Cardiac atrium fibroblast (primary cell): ENCODE data around the genes ANKRD44, PLCL1, FTCDNL1 and TYW5.

GRCh38 chr2:197239550-197239802 lies 71.1 kb downstream of the ANKRD44 start:
- RAMPAGE, long total RNA = no peak

- RAMPAGE, long total RNA = no peak
These were observed at the start of gene ANKRD44 for GRCh38 chr2:197310546-197310952. TSS of gene ANKRD44 (minus strand) at chr2:197310780.

- RAMPAGE, long total RNA = no peak
These were observed 12.2 kb upstream of the ANKRD44 start for GRCh38 chr2:197322742-197323262.

GRCh38 chr2:197328555-197328891 lies 17.9 kb upstream of the ANKRD44 start:
- RAMPAGE, long total RNA = no peak

- RAMPAGE, long total RNA = no peak
These were observed 45.5 kb upstream of the ANKRD44 start for GRCh38 chr2:197356108-197356395.

DNA sequence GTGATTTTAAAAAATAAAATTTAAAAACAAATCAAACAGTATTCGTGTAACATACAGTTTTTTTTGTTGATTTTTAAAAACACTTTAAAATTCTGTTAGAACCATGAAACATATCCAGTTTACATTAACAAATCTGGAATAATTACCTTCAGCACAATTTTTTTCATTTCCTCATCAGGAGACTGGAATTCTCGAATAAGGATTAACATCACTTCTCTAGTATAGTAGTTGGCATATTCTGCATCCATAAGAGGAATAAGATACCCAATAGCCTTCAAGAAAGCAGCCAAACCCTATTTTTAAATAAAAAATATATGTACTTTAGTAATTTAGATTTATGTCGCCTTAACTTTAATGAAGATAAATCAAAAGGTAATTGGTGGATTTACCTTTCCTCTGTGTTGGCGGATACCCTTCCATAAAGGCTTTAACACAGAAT lies 33.2 kb downstream of the SF3B1 start:
- RAMPAGE, long total RNA = no peak

- RAMPAGE, long total RNA = no peak
These were observed 1.6 kb downstream of the COQ10B start for GRCh38 chr2:197454793-197455575.

DNA sequence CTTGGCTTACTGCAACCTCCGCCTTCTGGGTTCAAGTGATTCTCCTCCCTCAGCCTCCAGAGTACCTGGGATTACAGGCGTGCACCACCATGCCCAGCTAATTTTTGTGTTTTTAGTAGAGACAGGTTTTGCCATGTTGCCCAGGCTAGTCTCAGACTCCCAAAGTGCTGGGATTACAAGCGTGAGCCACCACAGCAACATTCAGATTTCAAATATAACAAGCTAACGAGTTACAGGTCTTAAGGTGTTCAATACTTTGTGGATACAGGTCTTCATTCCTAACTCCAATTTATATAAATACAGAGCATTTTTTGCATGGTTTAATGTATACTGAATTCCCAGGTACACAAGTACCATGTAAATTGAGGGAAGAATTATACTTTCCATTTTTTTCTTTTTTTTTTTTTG lies 3.5 kb downstream of the HSPE1 start:
- RAMPAGE, long total RNA = no peak

- RAMPAGE, long total RNA = no peak
These were observed 66.0 kb downstream of the MOB4 start for GRCh38 chr2:197581887-197582310.

GRCh38 chr2:197804547-197805277 lies at the start of gene PLCL1:
TSS of gene PLCL1 (plus strand) at chr2:197804593.
- RAMPAGE, long total RNA = no peak

DNA sequence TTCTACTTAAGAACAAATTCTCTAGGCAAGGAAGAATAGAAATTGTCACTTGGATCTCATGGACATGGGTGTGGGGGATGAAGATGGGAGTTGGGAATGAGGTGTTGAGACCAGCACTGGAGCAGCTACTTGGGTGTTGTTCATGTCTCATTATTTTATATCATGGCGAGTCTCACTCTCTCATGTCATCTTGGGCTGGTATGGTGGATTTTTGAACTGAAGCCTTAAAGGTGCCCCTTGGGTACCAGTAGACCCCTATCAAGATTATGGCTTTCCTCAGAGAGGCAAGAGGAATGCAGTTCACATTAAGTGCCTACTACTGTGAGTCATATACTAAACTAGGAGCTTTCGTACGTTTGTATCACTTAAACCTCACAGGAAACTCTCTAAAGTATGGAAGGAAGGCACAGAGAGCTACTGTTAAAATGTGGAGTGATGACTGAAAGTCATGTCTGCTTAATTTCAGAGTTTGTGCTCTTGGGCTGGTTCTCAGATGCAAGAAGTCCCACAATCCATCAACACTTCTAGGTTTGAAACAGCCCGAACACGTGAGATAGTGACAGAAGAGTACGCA lies 4.6 kb downstream of the PLCL1 start:
- RAMPAGE, long total RNA = no peak

- RAMPAGE, long total RNA = no peak
These were observed 33.5 kb downstream of the PLCL1 start for GRCh38 chr2:197837865-197838345.

GRCh38 chr2:198084608-198085487 lies 280.5 kb downstream of the PLCL1 start:
- RAMPAGE, long total RNA = no peak

DNA sequence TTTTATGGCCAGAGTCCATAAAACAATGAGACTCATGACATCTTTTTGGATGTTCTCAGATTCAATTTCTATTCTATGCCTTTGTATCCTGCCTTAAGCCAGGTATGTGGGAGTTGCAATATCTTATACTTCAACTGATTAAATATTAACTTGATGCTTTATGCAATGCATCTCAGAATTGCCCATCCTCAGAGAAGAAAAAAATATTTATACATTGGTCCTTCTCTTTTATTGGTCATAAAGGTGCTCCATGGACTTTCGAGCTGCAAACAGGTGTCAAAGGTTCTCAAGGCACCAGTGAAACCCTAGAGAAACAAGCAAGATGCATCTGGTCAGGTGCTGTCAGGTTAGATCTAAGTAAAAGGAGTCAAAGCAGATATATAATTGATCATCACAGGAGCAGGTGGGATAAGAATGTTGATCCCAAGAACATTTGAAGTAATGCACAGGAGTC lies 690.5 kb downstream of the PLCL1 start:
- RAMPAGE, long total RNA = no peak

- RAMPAGE, long total RNA = no peak
These were observed 679.8 kb downstream of the SATB2 start for GRCh38 chr2:198778006-198778321.

DNA sequence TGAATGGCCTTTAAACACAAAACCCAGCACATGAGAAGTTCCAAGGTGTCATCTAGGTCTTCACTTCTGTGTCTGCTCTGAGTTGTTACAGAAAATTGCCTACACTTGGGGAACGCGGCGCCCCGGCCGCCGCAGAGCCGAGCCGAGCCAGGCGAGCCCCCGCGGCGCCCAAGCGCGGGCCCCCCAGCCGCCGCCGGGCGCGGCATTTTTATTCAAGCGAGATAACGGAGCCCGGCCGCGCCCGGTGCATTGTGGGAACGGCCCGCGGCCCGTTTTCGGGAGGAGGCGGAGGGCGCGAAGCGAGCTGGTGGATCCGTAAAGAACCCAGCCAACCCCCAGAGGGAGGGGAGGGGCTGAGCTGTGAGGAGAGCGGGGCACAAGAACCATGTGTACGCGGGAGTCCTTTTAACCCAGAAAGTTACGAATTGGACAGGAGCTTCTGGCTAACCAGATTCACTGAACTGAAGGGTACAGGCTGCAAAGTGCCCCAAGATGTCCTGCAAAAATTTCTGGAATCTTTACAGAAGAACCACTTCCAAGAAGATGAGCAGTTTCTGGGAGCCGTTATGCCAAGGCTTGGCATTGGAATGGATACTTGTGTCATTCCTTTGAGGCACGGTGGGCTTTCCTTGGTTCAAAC lies 191.7 kb downstream of the FTCDNL1 start:
- RAMPAGE, long total RNA = no peak

DNA sequence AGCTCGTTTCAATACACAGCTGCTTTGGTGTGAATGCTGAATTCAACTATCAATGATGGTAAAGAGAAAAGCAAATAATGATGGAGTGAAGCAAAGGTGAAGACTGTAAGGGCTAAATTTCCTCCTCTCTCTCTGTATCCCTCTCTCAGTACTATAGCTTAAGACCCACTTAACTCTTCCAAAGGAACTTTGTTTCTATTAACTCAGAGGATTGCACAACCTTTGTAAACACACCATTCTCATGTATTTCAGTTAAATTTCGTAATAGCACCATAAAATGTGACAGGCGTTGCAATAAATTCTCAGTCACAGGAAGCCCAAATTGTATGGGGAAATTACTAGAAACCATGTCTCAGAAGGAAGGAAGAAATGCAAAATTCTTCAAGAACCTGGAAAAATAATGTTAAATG lies 112.3 kb downstream of the FTCDNL1 start:
- RAMPAGE, long total RNA = no peak

- RAMPAGE, long total RNA = no peak
These were observed at the start of gene FTCDNL1 for GRCh38 chr2:199850461-199851430. TSS of gene FTCDNL1 (minus strand) at chr2:199851192.

- RAMPAGE, long total RNA = start-site peak on the plus strand at chr2:199955770-199955862, 82 and 5 reads in 2 replicates
These were observed at the start of gene TYW5 for GRCh38 chr2:199954921-199955905. TSS of gene TYW5 (minus strand) at chr2:199955491.

DNA sequence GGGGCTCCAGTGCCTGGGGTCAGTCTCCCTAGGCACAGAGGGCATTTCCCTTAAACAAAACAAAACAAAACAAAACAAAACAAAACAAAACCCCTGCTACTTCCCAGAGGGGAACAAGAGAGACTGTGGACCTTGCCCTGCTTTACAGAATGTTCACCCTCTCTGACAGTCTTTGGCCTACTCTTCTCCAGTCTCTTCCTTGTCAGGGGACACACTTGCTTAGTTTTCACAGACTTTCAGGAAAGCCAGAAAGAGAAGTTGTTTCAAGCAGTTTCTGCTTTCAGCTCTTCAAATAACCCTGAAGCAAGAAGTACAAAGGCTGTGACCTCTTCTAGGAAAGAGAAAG lies 143.1 kb upstream of the SPATS2L start:
- RAMPAGE, long total RNA = no peak